Parotid gland (tissue), 1 donor: ENCODE measurements around the genes OR4C12, OR5L2, OR8K5, OR8K1, OR8U3 and OR5M9.

DNA sequence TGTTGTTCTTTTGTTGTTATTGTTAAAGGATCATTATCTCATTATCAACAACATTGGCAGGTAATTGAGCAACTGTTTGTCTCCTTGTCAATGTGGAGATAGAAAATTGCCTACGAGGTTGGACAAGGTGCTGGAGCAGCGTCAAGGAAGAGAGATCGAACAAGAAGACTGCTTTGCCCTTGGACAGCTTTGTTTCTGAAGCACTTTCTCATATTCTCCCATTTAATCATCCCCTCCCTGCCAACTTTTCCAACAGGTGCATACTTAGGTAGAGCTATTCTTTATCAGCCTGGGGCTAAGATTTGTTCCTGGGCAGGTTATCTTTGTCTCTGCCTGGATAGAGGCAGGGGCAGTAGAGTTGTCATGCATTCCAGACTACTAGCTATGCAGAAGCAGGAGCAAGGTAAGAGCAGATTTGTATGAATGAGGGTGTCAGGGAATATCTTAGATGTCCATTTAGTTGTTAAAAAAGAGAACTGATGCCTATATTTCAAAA lies 82.2 kb downstream of the PTPRJ start:
- PRO-cap: no peak

GRCh38 chr11:48072230-48072753 lies 91.9 kb downstream of the PTPRJ start:
- PRO-cap: no peak

DNA sequence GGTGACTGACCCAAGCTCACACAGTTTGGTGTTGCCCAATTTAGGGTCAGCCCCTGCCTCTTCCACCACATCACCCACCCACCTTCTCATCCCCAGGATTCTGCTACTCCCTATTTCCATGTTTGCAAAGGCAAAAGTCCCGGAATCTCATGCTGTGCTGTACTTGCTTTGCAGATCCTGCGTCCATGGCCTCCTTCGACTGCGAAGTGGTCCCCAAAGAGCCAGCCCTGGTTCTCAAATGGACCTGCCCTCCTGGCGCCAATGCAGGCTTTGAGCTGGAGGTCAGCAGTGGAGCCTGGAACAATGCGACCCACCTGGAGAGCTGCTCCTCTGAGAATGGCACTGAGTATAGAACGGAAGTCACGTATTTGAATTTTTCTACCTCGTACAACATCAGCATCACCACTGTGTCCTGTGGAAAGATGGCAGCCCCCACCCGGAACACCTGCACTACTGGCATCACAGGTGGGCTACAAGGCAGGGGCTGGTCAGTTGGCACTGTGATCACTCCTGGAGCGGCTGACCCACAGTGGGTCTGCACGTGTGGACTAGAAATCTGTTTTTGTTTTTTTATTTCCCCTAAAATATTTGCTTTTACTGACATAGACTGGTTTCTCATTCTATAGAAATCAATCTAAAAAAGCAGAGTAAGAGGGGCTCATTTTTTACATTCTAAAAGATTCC lies 77.2 kb upstream of the OR4B1 start:
- PRO-cap: no peak

DNA sequence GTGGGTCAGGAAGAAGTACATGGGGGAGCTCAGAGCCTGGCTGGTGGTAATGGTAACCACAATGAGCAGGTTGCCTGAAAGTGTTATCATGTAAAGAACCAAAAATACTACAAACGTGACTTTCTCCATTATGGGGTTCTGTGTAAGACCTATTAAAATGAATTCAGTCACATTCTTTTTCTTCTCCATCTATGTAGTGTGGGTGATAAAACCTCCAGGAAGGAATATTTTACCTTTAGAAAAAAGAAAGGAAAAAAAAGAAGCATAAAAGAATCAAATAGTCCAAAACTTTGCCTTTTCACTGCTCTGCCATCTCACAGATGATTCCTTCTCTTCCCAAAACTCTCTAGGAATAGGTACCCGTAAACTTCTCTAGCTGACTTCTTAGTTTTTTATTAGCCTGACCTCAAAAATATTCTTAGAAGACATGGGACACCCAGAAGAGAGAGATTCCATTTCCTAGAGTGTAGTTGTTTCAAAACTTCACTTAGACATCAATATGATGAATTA lies at the start of gene OR4C12:
OR4C12 (minus strand) TSS at position 223 of the 510 bp plus-strand sequence.
- PRO-cap: no peak

DNA sequence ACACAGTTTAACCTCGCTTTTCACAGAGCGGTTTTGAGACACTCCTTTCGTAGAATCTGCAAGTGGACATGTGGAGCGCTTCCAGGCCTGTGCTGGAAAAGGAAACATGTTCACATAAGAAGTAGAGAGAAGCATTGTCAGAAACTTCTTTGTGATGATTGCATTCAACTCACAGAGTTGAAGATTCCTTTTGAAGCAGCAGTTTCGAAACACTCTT lies 66.4 kb downstream of the OR4C46 start:
- PRO-cap: no peak

GRCh38 chr11:55826857-55827374 lies at the start of gene OR5L2:
OR5L2 (plus strand) TSS chr11:55827219.
- PRO-cap: no peak

GRCh38 chr11:56160020-56160615 lies at the start of gene OR8K5:
OR8K5 (minus strand) TSS chr11:56160317.
- PRO-cap: no peak

DNA sequence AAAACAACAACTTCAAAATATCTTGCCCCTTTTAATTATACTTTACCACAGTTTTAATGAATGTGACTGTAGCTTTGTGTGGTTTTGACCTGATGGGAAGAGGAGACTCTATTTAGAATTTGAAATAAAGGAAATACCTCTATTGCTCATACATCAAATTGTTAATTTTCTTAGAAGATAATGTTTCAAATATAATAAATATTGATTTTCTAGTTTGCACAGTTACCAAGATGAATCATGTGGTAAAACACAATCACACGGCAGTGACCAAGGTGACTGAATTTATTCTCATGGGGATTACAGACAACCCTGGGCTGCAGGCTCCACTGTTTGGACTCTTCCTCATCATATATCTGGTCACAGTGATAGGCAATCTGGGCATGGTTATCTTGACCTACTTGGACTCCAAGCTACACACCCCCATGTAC lies at the start of gene OR8K1:
OR8K1 (plus strand) TSS at position 231 of the 428 bp plus-strand sequence.
- PRO-cap: no peak

GRCh38 chr11:56418164-56418660 lies at the start of gene OR8U3:
OR8U3 (minus strand) TSS chr11:56418232.
- PRO-cap: no peak

- PRO-cap: no peak
Observed at GRCh38 chr11:56463307-56463642, at the start of gene OR5M9. OR5M9 (minus strand) TSS chr11:56463401.

GRCh38 chr11:56884822-56885644 lies 103.7 kb upstream of the OR5AK2 start:
- PRO-cap: no peak

GRCh38 chr11:57288698-57289760 lies 35.7 kb downstream of the TNKS1BP1 start:
- PRO-cap: no peak

- PRO-cap: bidirectional peak, plus-strand start at chr11:57322802, minus-strand start at chr11:57322388
Observed at GRCh38 chr11:57322142-57322944, 2.4 kb downstream of the TNKS1BP1 start.

GRCh38 chr11:57325514-57326608 lies 1.1 kb upstream of the TNKS1BP1 start:
- PRO-cap: bidirectional peak, plus-strand start at chr11:57325954, minus-strand start at chr11:57325854

DNA sequence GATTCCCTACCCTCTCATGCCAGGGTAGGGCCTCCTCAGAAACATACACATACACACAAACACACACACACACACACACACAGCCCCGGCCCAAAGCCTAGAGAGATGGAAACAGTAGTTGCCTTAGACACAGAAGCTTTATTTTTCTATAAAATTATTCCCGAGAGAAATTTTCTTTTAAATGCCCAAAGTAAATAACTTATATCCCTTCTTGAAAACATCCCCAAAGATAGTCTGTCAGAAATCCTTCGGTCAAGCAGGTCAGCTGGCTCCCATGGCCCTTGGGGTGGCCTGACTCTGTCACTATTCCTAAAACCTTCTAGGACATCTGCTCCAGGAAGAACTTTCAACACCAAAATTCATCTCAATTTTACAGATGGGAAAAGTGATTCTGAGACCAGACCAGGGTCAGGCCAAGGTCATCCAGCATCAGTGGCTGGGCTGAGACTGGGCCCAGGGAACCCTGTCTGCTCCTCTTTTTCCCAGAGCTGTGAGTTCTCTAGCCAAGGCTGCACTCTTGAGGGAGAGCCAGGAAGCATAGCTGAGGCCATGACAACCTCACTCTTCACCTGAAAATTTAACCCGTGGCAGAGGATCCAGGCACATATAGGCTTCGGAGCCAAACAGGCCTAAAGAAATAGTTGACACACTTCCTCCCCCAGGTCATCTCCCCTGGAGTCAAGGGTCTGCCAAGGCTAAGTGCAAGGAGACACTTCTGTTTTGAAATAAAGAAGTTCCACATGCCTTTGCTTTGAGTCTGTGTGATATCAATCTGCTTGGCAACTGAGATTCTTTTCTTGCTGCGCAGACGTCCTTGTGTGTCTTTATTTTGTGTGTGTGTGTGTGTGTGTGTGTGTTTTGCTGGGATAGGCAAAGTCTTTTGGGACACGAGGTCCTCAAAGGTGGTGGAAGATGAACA lies 16.6 kb upstream of the PRG2 start:
- PRO-cap: no peak

DNA sequence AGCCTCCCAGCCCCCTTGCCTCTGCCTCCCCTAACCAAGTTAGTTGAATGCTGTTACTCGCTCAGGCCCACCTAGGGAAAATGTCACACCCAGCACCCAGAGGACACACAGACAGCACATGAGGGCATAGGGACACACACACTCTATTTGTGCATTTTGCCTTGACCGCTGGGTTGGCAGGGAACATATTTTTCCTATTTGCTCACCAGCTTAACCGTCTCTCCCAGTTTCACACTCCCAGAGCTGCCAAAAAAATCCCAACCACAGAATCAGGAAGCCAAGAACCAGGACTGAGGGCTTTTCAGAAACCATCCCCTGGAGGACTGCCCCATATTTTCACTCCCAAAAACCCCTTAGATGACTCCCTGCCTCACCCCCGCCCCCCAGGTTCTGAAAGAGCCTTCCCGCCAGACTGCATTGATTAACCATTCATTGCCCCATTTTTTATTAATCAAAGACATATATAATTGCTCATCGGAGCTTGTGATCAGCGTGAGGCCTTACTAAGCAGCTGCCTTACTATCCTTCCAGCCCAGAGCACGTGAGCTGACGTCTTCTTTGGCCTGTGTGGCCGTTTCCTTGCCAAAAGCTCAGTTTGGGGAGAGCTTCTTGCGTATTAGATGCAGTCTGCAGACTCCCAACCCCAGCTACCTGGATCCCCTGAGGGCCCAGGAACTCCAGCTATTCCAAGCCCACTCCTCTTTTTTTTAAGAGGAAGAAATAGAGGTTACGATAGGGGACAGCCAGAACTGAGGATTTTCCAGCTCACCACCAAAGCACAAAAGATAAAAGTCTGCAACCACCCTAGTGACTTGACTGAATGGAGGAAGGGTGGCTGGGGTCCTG lies 639 bp upstream of the SLC43A3 start:
- PRO-cap: bidirectional peak, plus-strand start at position 585 of the sequence, minus-strand start at position 541 of the sequence

GRCh38 chr11:57438342-57439313 lies 11.7 kb upstream of the SLC43A3 start:
- PRO-cap: no peak

DNA sequence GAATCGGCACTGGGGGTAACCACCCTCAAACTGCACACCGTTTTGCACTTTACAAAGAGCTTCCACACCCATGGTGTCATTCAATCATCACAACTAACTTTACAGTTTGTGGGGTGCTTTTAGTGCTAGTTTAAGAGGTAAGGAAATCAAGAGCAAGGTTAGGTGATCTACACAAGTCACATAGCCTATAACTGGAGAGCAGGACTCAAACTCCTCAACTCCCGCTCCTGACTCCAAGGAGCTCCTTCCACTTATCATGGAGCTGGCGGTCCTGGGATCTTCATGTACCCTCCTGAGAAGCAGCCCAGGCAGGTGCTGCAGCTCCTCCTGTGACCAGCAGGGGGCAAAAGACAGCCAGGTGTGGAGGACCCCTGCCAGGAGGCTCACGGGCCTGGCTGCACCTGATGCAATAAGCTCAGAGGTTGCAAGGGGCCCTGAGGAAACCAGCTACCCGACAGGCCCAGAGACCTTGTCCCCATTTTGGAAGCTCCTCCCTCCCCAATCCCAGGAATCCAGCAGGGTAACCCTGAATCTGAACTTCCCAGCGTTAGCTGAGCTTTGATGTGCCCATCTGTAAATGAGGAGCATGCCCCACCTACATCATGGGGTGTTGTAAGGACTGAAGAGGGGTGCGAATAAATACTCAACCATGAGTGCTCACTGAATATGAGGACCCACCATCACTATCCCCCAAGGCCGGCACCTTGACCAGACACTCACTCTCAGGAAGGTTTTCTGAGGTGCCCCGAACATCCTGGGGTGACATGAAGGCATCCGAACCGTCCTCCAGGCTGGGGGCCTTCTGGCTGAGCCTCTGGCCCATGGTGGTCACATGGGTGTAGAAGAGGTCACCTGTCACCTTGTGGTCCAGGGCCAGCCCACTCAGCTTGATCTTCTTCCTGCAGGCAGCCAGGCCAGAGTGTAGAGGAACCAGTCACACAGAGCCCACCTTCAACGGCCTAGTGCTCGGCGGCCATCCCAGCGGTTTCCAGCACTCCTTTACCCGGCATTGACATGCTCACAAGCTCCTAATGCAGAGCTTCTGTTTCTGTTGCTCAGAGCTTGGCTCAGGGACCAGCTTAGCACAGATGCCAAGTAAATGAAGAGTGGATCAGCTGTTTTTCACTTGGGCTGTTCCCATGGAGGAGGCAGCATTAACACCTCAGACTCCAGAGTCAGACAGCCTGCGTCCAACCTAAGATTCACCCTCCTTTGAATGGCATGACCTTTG lies 21.8 kb downstream of the SLC43A1 start:
- PRO-cap: no peak

DNA sequence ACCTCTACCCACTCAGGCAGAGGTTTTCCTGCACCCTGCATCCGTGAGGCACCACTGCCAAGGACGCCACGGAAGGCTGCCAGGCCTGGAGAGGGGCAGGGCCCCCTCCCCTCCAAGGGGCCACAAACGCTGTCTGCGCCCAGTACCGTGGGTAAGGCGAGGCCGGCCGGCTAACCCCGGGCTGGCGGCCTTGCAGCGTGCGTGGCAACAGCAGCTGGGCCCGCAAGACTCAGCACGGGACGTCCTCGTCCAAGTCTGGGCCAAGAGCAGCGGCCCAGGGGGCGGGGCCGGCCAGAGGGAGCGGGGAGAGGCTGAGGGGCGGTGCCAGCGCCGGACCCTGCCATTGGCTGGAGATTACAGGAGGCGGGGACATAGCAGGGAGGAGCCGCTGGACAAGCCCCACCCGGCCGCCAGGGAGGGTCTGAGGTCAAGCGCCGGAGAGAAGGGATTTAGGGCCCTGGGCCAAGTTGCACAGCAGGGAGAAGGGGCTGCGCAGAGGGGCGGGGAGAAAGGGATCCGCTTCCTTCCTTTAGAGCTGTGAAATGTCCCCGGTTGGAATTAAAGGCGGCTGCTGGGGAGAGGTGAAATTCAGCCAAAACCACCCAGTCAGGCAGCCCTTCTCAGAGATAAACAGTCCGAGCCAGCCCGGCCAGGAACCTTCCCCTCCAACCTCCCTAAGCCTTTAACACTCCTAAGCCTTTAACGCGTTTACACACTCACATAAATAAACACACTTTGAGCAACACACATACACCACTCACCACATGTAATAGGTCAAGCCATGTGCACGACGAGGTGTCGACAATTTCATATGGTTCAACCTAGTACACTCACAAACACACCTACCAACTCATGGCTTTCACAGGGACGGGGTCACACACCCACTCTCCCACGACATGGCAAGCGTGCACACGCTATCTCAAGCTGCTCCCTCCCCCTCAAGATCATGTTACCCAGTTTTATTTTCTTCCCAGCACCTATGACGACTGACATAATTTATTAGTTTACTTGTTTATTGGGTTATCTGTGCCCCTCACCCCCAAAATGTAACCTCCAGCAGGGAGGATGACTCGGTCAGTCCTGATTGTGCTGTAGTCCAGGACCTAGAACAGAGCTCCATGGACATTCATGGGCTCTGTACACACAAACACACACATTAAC lies 15.7 kb downstream of the SLC43A1 start:
- PRO-cap: bidirectional peak, plus-strand start at position 465 of the sequence, minus-strand start at position 231 of the sequence

DNA sequence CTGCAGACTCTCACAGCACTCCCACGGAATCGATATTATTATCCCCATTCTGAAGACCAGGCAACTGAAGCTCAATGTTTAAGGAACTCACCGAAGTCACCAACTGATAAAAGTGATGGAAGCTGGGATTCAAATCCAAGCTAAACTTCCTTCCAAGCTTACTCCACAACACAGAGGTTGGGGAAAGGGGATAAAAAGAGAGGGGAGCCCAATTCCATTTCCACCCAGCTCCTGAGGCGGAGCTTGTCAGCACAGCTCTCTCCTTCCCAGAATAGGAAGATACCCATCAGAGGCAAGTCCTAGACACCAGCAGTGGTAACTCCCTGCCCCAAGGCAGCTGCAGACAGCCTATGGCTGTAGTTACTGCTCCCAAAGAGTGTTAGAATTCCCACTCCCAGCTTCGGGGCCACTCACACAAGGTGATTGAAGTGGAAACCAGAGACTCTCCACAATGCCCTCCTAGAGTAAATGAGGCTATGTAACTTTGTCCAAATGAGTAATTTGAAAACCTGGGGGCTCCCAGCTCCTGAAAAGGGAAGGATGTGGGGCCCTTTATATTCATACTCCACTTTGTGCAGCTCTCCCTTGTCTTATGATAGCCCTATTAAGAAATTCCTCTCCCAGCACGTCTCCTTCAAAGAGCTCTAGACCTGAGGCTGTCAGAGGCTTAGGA lies 2.3 kb downstream of the SLC43A1 start:
- PRO-cap: no peak